CMK (cell line): ENCODE measurements around a stretch of chr12.

- RRBS, result no CpG with 5 or more reads among the region's 6 CpGs
Observed at GRCh38 chr12:12540581-12541204, 22.0 kb downstream of the DUSP16 start.

DNA sequence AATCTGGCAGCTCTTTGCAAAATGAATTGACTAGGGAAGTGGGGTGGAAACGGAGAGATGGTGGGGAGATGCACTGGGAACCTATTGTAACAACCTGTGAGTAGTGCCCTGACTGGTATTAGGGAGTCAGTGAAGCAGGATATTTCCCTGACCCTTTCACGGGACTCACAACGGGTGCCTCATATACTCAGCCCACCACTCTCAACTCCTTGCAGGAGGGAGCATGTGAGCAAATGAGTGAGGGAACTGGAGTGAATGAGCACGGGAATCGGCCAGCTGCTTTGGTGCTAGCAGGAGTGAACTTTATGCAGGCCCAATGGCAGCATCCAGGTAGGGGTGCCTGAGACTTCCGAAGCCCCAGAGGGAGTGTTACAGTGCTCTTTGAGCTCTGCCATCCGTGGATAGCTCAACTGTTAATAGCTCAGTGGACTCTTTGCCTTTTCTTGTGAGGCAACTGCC, 12.7 kb downstream of the CREBL2 start:
- RRBS, result no CpG with 5 or more reads among the region's 7 CpGs

GRCh38 chr12:12684240-12685190, 11.5 kb downstream of the GPR19 start:
- RRBS, result no CpG with 5 or more reads among the region's 7 CpGs

DNA sequence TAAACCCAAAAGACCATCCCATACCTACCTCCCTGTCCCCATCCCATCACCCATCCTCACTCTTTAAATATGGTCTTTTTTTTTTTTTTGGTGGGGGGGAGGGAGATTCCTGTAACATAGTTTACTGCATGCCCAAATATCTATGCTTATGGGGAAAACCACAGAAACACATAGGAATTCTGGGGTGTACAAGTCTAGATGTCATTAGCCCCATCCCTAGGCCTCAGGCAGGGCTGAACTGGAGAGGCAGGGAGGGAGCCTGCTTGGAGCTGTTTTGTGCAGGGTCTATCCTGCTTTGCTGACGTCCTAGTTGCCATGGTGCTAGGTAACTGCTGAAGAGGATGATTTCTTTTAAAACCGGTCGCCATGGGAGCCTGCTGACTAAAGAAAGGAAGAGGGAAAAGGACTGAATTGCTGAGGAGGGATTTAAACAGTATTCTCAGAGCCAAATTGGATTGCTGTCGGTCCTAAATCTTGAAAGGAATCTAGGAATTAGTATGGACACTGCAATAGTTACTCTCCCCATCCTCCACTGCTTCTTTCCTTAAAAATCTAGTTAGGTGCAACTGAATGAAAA, 10.7 kb downstream of the GPR19 start:
- RRBS, result no CpG with 5 or more reads among the region's 4 CpGs

DNA sequence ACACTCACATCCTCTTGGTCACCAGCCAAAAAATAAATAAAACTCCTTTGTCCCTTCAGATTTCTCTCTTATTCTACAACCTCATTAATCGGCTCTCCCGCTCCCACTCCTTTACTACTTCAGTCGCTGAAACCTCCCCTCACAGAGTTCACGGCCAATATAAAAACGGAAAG, 220 bp downstream of the GPR19 start:
- RRBS, result no CpG with 5 or more reads among the region's 5 CpGs

DNA sequence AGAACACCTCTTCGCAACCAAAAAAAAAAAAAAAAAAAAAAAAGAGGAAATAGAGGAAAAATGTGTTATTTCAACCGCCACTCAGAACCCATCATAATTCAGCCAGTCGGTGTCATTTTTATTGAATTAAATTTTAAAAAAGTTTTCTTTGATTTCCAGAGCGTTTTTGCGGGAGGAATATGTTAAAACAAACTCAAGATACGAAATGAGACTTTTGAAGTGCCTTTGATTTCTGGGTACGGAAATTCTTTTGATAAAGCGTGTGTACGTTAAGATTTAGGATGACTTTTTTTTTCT, 8.9 kb downstream of the CDKN1B start:
- RRBS, result no CpG with 5 or more reads among the region's 9 CpGs

DNA sequence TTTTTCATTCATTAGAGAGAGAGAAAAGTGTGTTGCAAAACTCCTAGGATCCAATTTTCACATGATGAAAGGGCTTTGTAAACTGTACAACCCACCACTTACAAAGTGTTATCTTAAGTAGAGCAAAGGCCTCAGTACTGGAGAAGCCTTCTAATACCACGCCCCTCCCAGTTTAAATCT, 857 bp downstream of the APOLD1 start:
- RRBS, result no CpG with 5 or more reads among the region's 1 CpG

GRCh38 chr12:12803734-12804648, 9.2 kb upstream of the DDX47 start:
- RRBS, result no CpG with 5 or more reads among the region's 14 CpGs

DNA sequence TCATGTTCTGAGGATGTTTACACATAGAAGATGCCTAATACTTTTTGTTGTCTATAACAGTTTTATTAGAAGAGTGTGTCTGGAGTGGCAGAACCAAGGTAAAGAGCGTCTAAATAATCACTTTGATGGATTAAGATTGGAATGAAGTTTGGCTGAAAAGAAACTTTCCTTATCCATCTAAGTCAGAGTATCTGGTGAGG, 18.6 kb downstream of the DDX47 start:
- RRBS, result no CpG with 5 or more reads among the region's 1 CpG

DNA sequence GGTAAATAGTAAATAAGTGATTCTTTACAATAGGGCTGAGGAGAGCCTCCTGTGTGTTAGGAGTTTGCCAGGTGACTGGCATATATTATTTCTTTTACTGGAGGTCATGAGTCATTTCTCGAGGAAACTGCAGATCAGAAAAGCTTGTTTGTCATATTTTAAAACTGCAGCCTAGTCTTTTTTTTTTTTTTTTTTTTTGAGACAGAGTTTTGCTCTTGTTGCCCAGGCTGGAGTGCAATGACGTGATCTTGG, 25.2 kb downstream of the DDX47 start:
- RRBS, result no CpG with 5 or more reads among the region's 2 CpGs

DNA sequence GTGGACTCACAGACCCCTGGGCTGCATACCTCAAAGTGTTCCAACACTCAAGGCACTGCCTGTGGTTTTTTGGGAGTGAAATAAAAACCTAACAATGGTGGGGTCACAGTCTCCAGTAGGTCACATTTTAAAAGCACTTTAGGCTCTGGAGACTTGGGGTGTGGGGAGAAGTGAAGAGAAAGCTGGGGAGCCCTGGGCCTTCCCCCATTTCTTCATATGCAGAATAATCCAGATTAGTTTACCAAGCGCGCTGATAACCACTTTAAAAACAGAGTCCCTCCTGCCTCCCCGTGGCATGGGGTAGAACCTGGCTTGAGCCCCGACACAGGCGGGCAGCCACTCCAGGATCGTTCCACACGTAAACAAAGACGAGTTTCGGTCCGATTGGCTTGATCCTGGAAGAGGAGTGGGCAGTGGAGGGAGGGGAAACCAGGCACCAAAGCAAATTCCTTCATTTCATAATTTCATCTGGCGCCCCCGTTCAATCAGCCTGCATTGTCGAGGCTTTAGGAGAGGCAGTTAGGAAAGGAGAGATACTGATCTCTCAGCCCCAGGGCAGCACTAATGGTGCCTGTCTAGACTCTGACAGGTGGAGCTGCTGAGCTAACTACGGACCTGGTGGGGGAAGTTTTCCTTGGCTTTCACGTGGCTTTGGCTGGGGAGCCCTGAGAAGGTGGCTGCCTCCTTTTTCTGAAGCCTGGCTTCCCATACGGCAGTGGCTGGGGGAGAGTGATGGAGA, 871 bp upstream of the GPRC5A start:
- RRBS, result no CpG with 5 or more reads among the region's 16 CpGs

- RRBS, result no CpG with 5 or more reads among the region's 5 CpGs
Observed at GRCh38 chr12:12899219-12899695, 7.9 kb downstream of the GPRC5A start.

- RRBS, result no CpG with 5 or more reads among the region's 9 CpGs
Observed at GRCh38 chr12:12949341-12949750, 2.6 kb downstream of the GPRC5D start.

GRCh38 chr12:12999217-12999690, 811 bp downstream of the HEBP1 start:
- RRBS, result no CpG with 5 or more reads among the region's 13 CpGs

DNA sequence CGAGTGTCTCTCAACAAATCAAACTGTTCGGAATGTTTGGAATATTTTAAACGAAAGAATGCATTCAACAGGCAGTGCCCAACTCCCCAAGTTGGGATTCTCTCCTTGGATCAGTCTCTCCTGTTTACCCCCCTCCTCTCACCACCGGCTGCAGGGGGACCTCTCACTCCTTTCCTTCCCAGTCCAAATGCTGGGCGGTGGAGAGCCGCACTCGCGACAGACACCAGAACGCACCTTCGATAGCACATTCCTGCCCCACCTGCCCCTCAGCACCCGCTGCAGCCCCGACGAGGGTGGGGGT, 424 bp downstream of the HEBP1 start:
- RRBS, result no CpG with 5 or more reads among the region's 13 CpGs

- RRBS, result no CpG with 5 or more reads among the region's 7 CpGs
Observed at GRCh38 chr12:13066434-13066926, 22.3 kb downstream of the FAM234B start.

- RRBS, result no CpG with 5 or more reads among the region's 5 CpGs
Observed at GRCh38 chr12:13098465-13099022, 4.9 kb downstream of the GSG1 start.

DNA sequence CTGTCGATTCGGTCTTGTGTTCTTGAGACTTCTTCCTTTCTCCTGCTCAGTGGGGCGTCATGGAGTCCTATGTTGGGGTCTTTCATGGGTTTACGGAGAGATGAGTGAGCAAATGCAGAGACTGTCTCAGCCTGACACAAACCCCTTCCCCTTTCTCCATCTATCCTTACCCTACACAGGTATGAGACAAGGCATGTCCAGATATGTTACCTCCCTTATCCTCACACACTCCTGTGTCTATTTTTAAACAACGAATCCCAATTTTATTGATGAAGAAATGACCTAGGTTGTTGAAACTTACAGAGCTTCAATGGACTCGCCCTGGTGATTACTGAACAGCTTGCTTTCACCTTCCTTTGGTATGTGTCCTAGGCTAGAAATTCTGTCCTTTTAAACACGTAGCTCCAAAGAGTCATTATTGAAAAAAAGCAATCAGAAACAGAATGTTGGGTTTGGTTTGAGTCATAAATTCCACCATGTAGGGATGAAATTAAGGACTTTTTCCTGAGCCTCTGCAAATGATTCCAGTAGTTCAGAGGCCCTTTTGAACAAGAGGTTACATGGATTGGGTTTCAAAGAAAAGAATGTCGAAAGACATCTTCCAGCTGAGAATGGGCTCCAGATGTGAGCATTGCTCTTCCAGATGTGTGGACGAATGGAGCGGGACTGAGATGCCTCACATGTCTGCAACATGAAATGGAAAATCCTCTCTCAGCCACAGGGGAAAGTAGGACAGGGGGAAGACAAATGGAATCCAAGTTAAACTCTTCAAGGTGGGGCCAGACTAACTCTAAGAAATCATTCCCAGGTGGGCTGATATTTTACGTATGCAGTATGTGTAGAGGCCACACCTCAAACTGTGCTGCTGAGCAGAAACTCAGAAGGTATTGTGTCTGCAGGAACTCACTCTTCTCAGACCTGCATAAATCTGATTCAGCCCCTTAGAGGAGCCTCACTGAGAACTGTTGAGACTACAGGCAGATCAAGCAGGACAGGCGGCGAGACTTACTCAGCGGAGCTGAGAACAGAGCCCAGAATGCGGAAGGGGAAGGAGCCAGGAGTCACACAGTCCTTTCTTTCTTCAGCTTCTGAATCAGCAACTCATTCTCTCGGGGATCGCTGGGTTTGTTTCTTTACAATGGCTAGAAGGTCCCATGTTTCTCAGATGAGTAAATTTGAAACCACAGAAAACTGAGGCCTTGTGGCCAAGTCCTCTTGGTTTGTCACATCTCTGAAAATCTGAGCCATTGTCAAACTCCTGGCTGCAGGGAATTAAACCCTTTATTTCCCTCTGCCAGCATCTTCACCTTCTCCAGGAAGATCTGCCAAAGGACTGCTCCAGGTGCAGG, 23.4 kb upstream of the EMP1 start:
- RRBS, result no CpG with 5 or more reads among the region's 17 CpGs

GRCh38 chr12:13208576-13209612, 12.4 kb downstream of the EMP1 start:
- RRBS, result no CpG with 5 or more reads among the region's 12 CpGs

DNA sequence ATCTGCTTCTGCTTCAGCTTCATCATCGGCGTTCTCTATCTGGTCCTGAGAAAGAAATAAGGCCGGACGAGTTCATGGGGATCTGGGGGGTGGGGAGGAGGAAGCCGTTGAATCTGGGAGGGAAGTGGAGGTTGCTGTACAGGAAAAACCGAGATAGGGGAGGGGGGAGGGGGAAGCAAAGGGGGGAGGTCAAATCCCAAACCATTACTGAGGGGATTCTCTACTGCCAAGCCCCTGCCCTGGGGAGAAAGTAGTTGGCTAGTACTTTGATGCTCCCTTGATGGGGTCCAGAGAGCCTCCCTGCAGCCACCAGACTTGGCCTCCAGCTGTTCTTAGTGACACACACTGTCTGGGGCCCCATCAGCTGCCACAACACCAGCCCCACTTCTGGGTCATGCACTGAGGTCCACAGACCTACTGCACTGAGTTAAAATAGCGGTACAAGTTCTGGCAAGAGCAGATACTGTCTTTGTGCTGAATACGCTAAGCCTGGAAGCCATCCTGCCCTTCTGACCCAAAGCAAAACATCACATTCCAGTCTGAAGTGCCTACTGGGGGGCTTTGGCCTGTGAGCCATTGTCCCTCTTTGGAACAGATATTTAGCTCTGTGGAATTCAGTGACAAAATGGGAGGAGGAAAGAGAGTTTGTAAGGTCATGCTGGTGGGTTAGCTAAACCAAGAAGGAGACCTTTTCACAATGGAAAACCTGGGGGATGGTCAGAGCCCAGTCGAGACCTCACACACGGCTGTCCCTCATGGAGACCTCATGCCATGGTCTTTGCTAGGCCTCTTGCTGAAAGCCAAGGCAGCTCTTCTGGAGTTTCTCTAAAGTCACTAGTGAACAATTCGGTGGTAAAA, 18.3 kb downstream of the EMP1 start:
- RRBS, result no CpG with 5 or more reads among the region's 11 CpGs